Paraaortic lymph node (tissue), 1 donor: ENCODE results near the genes MCM3 and TMEM14A.

DNA sequence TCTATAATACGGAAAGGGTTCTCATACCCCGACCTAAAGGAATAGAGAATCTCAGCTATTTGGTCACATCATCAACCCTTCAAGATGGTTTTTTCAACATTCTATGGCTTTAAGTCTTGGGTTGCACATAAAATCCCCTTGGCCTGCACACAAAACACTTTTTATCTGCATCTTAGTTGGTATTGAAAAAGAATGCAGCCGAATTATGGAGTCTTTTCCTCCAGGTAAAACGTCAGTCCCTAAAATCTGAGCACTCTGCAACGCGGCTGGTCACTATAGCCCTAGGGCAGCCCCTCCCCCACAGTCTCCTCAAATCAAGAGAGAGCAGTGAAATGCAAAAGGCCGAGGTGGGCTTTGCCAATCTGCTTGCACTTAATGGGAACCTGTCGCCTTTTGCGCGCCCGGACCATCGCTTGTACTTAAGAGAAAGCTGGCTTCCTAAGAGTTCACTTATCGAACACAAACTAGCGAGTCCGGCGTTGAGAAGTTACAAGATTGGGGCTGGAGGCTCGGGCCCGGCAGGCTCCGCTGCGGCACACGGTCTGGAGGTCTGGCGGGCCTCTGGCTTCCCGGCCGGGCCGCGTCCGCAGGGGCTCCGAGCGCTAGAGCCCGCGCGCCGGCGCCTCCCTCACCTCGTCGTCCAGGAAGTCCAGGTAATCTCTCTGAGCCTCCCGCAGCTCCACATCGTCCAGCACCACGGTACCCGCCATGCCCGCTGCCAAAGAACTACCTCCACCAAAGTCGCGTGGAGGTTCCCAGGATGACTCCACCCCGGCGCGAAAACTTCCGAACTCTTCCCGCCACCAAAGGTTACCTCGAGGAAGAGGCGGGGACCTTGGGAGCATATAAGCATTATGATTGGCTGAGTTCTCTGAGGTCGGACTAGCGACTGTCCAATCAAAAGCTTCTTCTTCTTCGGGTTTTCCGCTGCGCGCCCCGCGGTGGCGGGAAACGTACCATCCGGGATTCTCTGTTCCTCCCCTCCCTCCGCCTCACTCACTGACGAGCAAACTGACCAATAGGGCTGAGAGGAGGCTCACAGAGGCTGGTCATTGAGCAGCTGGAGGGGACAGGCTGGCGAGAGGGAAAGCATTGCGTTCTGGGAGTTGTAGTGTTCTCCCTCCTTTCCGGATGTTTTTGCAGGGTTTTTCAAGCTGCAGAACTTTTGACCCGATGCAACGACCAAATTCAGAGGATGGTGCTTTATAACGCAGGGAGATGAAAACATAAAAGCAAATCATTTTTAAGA, at the start of gene MCM3:
TSS of gene MCM3 (minus strand) at position 778 of the 1,249 bp plus-strand sequence.
- PRO-cap: bidirectional peak, plus-strand start at position 1,048 of the sequence, minus-strand start at position 796 of the sequence; bidirectional peak, plus-strand start at position 1,178 of the sequence, minus-strand start at position 1,139 of the sequence

- PRO-cap: no peak
Observed at GRCh38 chr6:52325649-52326839, 35.9 kb upstream of the PAQR8 start.

GRCh38 chr6:52362306-52363393, 699 bp downstream of the PAQR8 start:
- PRO-cap: no peak

DNA sequence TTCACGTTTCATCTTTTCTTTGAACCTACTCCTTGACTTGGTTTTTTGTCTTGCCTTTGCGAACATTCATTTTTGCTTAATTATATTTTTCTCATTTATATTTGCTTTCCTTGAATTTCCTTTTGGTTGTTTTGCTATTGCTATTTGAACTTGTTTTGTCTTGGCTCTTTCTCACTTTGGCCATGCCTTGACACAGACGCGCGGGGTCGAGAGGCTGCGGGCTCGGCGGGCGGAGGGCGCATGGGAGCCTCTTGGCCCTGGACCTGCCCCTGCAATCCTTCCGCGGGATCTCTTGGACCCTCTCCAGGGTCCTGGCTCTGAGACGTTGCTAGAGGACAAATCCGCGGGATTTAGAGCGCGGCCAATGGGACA, 7.0 kb upstream of the TMEM14A start:
- PRO-cap: bidirectional peak, plus-strand start outside the sequence, minus-strand start at position 303 of the sequence

GRCh38 chr6:52670779-52671584, at the start of gene TMEM14A:
TMEM14A (plus strand) TSS chr6:52671113.
- PRO-cap: unidirectional peak, plus-strand start at chr6:52671118

- PRO-cap: no peak
Observed at GRCh38 chr6:52801446-52802117, 2.0 kb downstream of the GSTA1 start.

- PRO-cap: no peak
Observed at GRCh38 chr6:52881706-52882328, 27.7 kb downstream of the GSTA3 start.

DNA sequence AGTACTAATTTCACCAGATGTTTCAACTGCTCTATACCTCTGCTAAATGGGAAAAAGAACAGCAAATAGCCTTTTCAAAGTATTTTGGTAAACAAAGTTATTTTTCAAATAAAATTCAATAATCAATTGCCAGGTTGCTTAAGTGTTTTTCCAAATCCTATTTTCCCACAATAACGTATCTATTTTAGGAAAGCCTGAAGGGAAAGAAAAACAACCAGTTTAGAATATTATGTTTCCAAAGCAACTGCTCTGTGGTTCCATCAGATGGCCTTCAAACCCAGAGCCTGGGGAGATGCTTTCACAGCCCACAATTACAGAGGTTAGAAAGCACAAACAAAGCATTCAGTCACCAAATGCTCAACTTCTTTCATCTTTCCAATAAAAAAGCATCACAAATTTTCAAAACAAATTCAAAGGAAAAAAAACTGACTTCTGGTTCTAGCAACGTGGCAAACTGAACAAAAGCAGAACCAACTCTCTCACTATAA, 66.0 kb downstream of the ELOVL5 start:
- PRO-cap: no peak

GRCh38 chr6:53334406-53334978, 14.3 kb downstream of the ELOVL5 start:
- PRO-cap: no peak

DNA sequence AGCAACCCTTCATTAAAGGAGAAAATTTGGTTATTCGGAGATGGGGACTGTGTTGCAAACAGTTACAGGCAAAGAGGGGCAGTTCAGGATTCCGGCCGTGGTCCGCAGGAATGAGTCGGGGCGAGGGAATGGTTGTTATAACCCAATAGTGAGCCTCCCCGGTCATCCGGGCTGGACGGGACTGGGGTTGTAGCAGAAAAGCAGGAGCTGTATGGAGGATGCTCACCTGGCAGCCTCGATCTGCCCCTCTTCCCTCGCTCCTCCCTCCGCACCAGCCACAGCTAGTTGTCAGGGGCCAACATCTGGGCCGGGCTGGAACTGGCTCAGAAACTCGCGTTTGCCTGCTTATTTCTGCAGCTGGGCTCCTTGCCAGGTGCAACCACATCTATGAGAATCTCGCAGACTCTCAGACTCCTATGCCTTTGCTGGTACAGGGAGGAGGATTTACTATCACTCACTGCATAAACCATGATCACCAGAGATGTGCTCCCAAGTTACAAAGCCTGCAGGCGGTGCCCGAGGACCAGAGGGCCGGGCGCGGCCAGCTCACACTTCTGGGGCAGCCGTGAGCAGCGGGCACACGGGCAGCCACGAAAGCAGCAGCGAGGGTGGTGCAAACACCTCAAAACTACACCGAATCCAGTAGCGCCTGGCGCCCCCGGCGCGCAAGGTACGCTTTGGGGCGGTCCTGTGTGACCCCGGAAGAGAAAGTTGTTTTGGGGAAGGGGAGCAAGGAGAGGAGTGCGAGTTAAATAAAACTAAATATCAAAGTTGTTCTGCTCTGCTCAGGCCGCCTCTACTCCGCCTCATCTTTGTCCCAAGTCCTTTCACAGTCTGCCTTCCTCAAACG, 633 bp upstream of the LRRC1 start:
- PRO-cap: no peak

GRCh38 chr6:54846924-54847325, 354 bp downstream of the FAM83B start:
- PRO-cap: no peak

- PRO-cap: no peak
Observed at GRCh38 chr6:56246600-56247238, 661 bp downstream of the COL21A1 start.

DNA sequence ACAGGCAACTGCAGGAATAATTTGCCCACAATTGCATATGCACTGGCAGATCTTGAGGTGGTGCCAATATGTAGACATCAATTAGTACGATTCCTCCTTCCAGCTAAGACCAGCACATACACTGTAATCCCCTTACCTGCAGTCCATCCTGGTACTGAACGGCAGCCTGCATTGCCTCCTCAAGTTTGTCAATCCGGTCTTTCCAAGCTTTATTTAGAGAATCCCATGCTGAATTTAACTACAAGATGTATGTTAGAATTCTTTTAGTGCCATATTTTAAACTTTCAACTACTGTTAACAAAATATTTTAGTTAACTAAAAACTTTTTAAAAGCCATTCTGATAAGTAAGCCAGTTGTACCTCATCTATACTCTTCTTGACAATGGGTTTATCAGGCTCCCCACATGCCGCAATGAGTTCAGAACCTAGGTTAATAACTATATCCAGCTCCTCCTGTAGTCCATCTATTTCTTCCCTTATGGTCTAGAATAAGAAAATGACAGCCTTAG, 259.0 kb upstream of the COL21A1 start:
- PRO-cap: no peak

- PRO-cap: no peak
Observed at GRCh38 chr6:56514451-56514861, 267.1 kb upstream of the COL21A1 start.

DNA sequence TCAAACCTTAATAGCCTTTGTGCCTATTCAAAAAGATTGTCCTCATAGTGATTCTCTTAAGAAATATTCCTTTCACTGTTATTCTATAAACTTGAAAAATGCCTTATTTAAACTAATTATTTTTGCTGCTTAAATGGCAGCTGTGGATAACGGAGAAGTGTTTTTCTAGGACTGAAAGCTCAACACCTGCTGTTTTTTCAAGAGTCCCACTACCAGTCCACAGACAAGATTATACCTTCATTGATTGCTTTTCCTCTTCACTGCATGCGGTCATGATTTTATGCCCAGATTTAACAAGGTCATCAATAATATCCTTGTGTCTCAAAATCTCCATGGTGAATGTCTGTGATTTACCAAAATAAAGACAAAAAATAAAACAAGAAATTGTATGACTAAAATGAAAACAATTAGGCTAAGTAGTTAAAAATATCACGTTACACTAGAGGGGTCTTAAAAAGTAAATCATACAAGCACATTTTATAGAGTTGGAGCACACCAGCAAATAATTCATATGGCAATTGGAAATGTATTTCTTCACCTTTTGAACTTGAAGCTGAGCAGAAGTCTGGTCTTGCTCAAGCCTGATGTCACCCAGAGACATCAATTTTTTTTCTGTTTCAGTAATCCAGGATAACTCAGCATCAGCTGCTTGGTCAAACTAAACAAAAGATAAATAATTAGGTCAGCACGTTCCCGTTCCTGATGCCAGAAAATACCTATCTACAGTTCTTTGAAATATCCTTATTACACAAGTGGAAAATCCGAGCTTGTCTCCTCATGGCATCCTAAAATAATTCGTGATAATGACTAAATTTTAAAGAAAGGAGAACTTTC, 269.8 kb upstream of the COL21A1 start:
- PRO-cap: no peak

GRCh38 chr6:56541707-56542280, 294.4 kb upstream of the COL21A1 start:
- PRO-cap: no peak

- PRO-cap: no peak
Observed at GRCh38 chr6:56627798-56628208, 326.8 kb downstream of the DST start.

DNA sequence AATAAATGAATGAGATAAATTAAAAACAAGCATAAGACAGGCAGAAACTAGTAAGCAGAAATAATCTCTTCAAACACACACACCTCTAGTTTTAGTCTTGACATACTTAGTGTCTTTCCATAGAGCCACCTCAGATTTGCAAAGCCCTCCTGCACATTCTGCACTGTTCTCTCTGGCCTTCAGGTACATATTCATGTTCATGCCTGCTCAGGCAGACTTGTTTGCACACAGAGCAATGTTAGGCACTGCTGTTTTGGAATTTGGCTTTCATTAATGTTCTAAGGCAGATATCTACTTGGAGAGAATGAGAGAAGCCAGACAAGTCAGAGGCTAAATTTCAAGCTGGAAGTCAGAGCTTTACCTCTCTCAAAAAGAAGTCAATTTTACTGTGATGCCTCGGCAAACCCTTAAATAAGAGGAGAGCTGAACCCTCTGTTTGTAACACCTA, 290.6 kb downstream of the DST start:
- PRO-cap: no peak

GRCh38 chr6:56693137-56693751, 261.4 kb downstream of the DST start:
- PRO-cap: no peak

DNA sequence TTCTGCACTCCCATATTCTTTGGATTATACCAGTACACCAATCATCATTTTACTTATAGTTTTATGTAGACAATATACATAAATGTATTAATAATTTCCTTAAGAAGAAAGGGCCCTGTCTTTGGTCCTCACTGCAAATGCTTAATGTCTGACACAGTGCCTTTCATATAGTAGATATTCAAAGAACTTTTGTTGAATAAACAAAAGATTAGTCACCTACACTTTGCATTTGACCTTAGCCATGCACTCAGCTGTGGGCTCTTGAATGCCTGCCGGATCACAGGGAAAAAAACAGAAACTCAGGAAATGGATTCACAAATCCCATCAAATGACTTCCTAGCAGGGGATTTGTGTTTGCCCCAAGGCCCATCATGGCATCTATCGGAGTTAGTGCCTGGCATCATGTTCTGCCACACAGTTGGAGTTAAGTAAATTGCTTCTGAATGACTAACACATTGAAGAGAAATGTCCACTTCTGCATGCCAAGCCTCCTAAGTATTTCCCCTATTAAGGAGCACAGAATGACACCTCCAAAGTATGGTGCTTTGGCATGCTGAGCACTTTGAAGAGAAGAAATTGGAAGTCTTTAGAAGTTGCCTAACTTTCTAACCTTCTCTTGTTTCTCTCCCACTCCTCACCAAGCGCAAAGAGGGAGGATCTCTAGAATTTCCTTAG, 239.6 kb downstream of the DST start:
- PRO-cap: no peak